ENCODE data around the genes STYK1 and BCL2L14.

- RAMPAGE, total RNA: no peak
Observed at GRCh38 chr12:10641559-10642342, 28.3 kb upstream of the MAGOHB start.

DNA sequence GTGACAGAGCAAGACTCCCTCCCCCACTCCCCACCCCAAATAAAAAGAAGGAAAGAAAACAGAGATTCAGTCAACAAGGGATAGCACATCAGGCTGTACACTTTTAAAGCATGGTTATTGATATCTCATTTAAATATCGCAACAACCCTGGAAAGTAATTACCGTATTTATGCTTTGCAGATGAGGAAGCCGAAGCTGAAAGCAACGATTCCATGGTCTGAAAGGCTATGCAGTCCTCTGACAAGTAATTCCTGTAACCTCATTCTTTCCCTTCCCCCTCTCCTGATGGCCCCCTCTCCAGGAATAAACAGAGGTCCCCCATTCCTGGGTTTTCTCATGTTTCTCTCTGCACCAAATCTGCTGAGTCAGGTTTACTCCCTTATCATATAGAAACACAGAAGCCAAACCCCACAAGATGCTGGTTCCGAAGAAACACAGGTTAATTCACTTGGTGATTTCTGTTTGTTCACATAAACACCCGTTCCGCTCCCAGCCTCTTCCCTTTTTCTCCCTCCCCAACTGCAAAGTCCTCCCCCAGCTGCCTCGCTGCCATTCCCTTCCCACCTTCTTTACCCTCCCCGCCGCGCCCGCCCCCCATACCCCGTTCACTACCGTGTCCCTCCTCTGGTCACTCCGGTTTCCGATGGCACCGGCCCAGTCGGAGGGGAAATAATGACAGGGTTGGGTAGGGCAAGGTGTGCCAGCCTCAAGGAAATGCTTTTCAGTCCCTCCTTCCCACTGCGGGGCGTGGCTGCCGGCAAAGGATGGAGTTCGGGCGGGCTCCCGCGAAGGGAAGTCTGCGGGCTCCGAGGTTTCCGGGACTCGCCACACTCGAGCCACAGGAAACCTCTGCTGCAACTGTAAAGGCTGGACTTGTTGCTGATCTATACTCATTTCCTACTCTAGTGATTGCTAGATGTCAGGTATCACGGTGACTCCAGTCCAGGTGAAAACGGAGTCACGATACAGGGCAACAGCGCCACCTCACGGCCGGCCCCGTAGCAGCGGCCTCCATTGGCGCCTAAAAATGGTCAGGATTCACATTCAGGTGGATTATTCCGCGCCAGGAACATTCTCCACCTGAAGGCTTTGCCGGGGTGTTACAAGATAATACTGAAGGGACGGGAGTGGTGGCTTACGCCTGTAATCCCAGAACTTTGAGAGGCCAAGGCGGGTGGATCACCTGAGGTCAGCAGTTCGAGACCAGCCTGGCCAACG, at the start of gene STYK1:
STYK1 (minus strand) TSS at position 699 of the 1,218 bp plus-strand sequence.
- RAMPAGE, total RNA: no peak

DNA sequence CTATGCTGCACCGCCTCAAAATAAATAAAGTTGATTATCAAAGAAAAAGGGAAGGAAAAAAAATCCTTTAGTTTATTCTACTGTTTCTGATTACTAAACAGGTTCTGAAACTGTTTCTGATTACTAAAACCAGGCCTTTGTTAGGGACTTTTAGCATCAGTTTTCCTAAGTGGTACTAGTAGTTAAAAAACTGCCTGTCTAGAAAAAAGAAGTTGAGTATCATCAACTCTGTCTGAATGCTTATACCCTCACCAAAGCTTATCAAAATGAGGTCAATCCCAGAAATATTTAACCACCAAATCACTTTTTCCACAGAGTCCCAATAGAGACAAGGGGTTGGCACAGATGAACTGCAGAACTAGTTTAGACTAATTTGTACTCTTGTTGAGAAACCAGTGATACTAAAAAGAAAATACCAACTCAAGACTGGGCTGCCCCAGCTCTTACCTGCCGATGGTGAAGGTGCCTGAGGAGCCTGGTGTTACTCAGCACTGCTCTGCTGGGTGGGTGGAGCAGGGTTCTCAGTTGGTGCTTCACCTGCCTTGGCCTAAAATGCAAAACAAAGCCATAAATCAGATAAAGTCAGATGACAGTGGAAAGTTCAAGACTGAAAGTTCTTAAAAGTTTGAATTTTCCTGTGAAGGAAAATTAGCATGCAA, 22.2 kb downstream of the YBX3 start:
- RAMPAGE, total RNA: no peak

DNA sequence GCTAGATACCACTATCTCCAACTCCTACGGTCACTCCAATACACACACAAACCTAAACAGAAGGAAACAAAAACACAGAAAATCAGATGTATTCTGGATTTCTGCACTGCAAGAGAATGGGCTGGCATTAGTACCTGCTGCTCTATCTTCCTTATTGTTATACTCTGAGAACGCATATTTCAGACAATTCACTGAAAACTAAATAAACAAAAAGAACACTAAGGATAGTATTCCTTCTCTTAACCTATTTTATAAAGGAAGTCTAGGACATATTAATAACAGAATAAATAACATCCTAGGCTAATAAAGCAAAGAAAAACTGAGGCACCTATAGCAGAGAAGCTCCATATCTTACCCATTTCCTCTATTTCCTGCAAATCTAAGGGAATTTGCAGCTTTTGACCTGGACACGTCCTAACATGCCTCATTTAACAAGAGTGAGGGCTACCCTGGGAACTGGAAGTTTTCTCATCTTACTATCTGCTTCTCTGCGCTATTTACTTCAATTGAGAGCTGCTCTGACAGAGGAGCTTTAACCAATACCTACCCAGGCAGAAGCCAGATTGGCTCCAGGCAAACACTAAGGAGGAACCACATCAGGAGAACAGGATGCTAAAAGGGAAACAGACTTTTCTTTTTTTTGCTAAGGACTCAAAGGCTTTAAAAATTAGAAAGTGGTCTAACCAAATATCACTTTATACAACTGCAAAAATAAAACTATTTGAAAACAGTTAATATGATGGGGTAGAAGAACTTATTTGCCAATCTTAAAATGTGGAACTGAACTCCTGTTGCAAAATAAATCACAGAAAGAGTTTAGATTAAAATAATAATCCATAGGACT, 5.7 kb downstream of the YBX3 start:
- RAMPAGE, total RNA: no peak

DNA sequence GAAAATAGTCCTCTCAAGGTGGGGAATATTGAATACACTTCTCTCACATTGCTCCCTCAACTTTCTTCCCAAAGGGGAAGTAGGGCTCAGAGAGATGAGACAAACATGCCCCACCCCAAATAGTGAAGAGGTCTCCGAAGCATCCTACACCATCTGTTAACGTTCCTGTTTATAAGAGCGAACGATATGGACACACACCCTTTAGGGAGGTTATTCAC, 1.6 kb downstream of the YBX3 start:
- RAMPAGE, total RNA: no peak

- RAMPAGE, total RNA: no peak
Observed at GRCh38 chr12:11144948-11145590, 10.6 kb upstream of the TAS2R30 start.

GRCh38 chr12:11555647-11556716, 93.5 kb upstream of the ETV6 start:
- RAMPAGE, total RNA: no peak

DNA sequence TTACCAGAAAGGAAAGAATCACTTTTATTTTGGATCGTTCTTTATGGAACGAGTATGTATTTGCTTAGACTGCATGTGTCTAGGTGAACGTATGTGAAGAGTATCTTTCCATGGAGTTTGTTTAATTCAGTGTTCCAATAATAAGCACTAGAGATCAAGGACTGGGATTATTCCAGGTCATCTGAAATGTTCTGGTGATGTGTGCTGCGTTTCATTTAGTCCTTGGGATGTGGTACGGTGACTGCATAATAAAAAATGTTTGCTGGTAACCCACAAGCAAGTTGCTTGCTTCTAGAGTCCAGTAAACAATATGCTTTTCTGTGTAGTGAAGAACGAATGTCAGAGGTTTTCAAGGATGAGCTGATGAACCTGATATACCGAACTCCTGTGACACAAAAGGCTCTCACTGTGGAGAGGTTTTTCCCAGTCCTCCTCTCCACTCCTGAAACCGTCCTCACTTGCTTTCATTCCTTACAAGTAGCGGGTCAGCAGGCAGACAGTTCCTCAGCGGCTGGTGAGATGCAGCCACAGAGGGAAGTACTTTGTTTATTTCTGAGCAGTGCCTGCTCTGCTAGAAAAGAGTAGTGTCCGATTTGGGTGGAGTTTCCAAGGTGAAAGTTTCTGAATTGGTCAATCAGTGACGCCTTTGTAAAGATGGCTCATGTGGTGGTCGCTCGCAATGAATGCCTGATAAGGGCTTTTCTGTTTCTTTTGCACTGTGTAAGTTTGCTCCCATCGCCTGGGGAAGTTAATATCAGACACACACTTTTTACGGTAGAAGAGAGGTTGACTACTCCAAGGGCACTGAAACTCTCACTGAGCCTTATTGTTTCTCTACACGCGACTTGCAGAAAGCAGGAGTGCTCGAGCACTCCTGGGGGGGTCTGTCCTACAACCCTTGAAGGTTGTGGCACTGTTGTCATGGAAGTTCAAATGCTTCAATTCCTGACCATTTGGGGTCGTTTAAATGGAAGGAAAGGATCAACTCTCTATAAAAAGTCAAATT, 3.0 kb downstream of the ETV6 start:
- RAMPAGE, total RNA: no peak

- RAMPAGE, total RNA: no peak
Observed at GRCh38 chr12:11672442-11673287, 23.2 kb downstream of the ETV6 start.

DNA sequence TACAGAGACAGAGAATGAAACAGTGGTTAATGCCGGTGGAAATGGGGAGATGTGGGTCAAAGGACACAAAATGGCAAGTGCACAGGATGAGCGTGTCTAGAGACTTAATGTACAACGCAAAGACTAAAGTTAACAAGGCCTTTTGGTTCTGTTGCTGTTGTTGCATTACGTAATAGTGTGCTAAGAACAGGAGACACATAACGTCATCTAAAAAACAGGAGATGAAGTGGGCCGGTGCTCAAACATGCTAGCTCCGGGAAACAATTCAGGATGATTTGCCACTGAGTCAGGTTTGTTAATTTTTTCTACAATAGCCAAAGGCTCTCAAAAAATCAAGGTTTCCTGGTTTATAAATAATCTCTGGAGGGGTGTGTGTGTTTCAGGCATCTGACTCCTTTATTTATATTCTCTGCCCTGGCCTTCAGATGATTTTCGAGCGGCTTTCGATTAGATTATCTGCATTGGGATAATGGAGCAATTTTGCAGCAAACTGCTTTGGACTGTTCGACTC, 55.6 kb downstream of the ETV6 start:
- RAMPAGE, total RNA: no peak

GRCh38 chr12:11753567-11754022, 104.1 kb downstream of the ETV6 start:
- RAMPAGE, total RNA: no peak

DNA sequence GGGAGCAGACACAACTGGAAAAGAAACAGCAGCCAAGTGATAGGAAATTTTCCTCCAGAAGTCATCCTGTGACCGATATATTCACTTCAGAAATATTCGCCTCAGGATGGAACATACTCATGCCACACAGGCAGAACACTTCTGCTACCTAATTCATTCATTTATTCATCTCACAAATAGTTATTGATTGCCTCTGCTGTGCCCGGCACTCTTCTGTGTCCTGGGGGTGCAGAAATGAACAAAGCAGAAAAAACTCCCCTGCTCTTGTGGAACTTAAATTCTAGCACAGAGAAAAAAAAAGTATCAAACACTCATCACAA, 104.5 kb downstream of the ETV6 start:
- RAMPAGE, total RNA: no peak

- RAMPAGE, total RNA: no peak
Observed at GRCh38 chr12:11755300-11756375, 106.2 kb downstream of the ETV6 start.

- RAMPAGE, total RNA: no peak
Observed at GRCh38 chr12:11761871-11762590, 112.6 kb downstream of the ETV6 start.

DNA sequence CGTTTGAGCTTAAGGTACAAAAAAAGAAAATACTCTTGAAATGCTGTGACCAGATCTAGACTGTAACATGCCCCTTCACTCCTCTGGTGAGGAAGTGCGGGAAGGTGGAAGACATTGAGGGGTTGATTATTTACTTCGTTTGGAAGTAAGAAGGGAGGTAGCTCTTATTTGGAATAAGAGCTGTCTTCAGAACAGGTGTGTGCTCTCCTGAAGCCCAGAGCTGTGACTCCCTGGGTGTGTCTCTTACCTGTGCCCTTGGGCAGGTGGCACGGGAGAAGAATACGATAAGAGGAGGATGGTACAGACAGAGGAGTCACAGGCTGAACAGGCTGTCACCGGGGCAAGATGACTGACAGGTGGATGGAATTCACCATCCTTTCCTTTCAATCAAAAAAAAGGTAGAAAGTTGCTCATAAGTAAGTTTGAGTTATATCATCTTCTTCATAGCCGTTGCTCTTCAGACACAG, 120.2 kb downstream of the ETV6 start:
- RAMPAGE, total RNA: no peak

GRCh38 chr12:11855654-11855950, 206.1 kb downstream of the ETV6 start:
- RAMPAGE, total RNA: no peak

DNA sequence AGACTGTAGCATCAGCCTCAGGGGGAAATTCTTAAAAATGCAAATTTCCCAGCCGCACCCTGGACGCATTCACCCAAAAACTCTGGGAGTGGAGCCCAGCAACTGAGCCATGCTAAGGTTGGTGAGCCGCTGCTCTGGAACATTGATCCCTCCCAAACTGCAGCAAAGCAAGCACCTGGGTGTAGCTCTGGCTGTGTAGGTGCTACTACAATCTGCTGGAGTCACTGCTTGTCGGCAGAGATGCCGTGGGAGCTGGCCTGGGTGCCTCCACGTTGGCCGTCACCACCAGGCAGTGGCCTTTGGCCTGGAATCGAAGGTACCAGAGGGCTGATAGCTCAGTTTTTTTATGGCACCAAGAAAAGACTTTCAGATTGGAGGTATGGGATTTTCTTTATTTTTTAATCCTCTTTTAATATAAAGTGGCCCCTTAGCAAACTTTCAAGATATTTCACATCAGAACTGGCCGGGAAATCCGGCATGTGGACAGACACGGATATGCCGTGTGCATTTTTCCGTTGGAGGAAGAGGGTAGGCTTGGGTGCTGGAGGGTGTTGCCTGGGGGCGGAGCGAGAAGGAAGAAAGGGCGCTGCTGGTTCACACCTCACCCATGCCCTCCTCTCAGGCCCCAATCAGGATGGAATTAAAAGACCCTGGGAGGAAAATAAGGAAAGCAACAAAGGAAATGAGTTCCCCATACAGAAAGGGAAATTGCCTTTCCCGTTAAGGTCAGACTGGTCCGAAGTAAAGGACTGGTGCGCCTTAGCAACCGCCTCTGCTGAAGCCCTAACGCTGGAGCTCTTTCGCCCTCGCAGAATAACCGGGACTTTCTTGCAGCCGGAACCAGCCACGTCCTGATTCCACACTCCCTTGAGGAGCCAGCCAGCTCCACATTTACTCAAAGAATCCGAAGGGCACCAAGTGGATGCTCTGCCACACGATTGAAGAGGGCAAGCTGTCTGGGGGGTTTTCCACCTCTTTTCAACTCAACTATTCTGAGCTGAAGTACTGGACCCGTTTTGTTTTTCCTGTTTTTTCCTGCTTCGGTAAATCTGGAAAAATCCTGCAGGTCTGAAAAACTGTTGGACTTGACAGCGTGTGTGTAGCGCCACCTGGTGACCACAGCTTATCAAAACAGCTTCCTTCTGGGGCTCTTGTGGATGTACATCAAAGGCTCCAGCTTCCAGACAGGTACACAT, 37.9 kb upstream of the BCL2L14 start:
- RAMPAGE, total RNA: no peak

- RAMPAGE, total RNA: no peak
Observed at GRCh38 chr12:12070752-12071747, at the start of gene BCL2L14. BCL2L14 (plus strand) TSS chr12:12070939.

GRCh38 chr12:12071886-12072920, 1.5 kb downstream of the BCL2L14 start:
- RAMPAGE, total RNA: no peak

- RAMPAGE, total RNA: no peak
Observed at GRCh38 chr12:12180939-12181668, 85.7 kb downstream of the LRP6 start.

All from foreskin keratinocyte (primary cell).